Measurements from ENCODE around the genes SREK1IP1 and MAST4.

- RRBS = no CpG with 5 or more reads among the region's 1 CpG
These were observed 6.3 kb upstream of the KIF2A start for GRCh38 chr5:62299605-62300114.

- RRBS = no CpG with 5 or more reads among the region's 6 CpGs
These were observed 1.1 kb downstream of the KIF2A start for GRCh38 chr5:62307178-62307450.

DNA sequence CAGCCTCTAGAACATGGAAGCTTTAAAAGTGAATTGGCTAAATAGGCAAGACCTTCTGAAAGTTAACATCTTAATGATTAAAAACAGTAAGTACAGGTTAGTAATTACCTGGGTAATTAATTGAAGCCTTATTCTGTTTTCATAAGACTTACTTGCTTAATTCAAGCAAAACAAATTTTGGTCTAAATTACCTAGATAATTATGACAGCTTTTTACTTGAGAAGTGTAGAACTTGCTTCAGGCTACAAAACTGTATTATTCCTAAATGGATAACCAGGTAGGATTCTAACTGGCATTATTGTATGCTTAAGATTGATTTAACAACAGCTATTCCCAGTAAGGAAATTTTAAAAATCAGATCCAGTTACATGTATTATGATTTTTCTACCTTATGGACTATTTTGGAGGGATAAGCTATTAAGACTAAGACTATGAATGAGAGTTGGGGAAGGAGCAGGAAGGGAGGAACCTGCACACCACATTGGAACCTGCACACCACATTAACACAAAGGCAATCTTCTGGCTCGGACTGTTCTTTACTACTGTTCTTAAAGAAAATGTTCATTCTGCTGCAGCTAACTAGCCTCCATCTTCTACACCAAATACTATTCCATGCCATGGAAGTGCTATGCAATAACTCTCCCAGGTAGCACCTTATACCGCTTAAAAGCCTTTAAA, 13.4 kb downstream of the DIMT1 start:
- RRBS = no CpG with 5 or more reads among the region's 2 CpGs

- RRBS = no CpG with 5 or more reads among the region's 4 CpGs
These were observed 48.5 kb downstream of the RNF180 start for GRCh38 chr5:64213976-64214627.

DNA sequence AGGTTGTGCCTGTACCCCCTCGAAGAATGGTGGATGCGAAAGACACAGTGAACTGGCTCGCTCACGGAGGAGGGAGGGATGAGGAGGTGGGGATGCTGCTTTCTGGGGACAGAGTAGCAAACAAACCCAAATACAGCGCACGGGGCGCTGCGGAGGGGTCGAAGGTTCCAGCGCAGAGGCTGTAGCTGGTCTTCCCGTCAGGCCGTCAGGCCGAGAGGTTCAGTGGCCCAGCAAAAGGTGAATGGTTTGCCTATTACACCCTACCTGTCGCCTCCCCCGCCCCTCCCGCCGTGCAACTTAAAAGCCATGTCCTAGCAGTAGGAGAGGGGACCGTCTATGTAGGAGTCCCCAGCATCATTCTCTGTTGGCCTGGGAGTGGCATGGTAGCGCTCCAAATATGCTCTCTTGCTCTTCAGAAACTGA, 1.2 kb downstream of the RGS7BP start:
- RRBS = no CpG with 5 or more reads among the region's 19 CpGs

GRCh38 chr5:64768315-64768828, at the start of gene SREK1IP1:
Gene SREK1IP1, minus strand, starts transcription at chr5:64768691.
- RRBS = no CpG with 5 or more reads among the region's 29 CpGs

DNA sequence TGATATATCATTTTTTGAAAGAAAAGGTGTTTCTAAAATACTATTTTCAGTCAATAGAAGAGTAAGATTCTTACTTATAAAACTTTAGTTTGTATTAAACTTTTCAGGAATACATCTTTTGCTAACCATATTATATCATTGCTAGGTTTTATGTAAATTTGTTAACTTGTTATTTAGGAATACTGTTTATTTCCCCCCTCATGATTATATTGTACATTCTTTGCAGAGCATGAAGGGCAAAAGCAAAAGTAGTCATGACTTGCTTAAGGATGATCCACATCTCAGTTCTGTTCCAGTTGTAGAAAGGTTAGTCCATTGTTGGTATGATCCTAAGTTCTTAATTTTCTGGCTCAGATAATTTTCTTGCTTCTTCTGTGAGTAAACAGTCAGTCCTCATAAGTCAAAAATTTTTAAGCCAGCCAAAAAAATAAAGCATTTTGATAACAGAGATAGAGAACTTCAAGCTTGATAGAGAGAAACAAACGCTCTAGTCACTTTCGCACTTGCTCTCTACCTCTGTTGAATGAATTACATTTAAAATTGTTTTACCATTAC, 31.4 kb downstream of the CWC27 start:
- RRBS = no CpG with 5 or more reads among the region's 2 CpGs

DNA sequence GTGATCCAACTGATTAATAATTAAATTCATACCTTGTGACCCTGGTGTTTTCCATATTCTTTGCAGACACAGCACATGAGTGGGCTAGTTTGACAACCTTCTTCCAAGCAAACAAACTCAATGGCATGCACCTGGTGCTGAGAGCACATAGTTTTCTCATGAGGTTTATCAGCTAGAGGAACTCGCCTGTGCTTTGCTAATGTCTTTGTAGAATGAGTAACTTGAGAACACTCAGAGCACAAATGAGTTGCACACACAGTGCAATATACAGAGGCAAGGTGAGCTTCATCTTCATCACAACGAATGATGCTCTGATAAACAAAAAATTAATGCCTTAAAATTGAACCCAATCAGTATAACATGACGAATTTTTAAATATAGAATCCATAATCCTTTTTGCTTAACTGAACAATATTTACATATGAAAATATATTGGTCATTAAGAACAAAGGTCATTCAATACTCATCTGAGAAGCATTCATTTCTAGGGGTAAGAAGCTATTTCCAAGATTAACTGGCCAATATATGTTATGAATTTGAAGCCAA, 12.5 kb downstream of the TRIM23 start:
- RRBS = no CpG with 5 or more reads among the region's 3 CpGs

GRCh38 chr5:65658565-65658808, 33.7 kb downstream of the SHLD3 start:
- RRBS = no CpG with 5 or more reads among the region's 1 CpG

DNA sequence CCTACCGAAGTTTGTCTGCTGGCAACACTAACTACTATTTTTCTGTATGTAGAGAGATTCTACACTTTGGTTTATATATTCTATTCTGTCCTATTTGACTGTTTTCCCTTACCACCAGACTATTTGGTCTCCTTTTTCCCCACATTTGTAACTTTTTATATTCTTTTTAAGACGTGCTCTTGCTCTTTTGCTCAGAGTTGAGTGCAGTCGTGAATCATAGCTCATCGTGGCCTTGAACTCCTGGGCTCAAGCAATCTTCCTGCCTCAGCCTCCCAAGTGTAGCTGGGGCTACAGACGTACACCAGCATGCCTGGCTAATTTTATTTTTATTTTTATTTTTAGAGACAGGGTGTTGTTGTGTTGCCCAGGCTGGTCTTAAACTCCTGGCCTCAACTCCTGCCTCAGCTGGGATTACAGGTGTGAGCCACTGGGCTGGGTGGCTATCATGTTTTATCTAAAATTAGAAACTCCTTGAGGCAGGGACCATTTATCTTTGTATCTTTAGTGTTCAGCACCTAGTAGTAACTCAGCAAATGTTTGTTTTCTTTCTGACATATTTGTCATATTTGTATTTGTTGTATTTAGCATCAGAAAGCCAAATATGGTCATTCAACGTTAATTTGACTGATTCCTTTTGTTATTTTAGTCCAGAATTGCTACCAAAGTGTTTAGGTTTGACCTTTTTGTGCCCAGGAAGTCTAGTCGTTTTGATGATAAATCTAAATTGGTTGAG, 44.2 kb downstream of the ERBIN start:
- RRBS = no CpG with 5 or more reads among the region's 7 CpGs

DNA sequence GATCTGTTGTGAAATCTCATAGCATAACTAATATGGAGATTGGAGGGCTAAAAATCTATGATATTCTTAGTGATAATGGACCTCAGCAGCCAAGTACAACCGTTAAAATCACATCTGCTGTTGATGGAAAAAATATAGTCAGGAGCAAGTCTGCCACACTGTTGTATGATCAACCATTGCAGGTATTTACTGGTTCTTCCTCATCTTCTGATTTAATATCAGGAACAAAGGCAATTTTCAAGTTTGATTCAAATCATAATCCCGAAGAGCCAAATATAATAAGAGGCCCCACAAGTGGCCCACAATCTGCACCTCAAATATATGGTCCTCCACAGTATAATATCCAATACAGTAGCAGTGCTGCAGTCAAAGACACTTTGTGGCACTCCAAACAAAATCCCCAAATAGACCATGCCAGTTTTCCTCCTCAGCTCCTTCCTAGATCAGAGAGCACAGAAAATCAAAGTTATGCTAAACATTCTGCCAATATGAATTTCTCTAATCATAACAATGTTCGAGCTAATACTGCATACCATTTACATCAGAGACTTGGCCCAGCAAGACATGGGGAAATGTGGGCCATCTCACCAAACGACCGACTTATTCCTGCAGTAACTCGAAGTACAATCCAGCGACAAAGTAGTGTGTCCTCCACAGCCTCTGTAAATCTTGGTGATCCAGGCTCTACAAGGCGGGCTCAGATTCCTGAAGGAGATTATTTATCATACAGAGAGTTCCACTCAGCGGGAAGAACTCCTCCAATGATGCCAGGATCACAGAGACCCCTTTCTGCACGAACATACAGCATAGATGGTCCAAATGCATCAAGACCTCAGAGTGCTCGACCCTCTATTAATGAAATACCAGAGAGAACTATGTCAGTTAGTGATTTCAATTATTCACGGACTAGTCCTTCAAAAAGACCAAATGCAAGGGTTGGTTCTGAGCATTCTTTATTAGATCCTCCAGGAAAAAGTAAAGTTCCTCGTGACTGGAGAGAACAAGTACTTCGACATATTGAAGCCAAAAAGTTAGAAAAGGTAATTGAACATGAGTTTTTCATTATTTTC, 89.9 kb upstream of the SREK1 start:
- RRBS = no CpG with 5 or more reads among the region's 14 CpGs

GRCh38 chr5:66098934-66099506, 45.1 kb upstream of the SREK1 start:
- RRBS = no CpG with 5 or more reads among the region's 1 CpG

GRCh38 chr5:66595859-66596871, at the start of gene MAST4:
Gene MAST4, plus strand, starts transcription at chr5:66596393.
- RRBS = 1% methylated on average over 58 of the region's 97 CpGs

- RRBS = no CpG with 5 or more reads among the region's 10 CpGs
These were observed 21.7 kb downstream of the MAST4 start for GRCh38 chr5:66617848-66618400.

DNA sequence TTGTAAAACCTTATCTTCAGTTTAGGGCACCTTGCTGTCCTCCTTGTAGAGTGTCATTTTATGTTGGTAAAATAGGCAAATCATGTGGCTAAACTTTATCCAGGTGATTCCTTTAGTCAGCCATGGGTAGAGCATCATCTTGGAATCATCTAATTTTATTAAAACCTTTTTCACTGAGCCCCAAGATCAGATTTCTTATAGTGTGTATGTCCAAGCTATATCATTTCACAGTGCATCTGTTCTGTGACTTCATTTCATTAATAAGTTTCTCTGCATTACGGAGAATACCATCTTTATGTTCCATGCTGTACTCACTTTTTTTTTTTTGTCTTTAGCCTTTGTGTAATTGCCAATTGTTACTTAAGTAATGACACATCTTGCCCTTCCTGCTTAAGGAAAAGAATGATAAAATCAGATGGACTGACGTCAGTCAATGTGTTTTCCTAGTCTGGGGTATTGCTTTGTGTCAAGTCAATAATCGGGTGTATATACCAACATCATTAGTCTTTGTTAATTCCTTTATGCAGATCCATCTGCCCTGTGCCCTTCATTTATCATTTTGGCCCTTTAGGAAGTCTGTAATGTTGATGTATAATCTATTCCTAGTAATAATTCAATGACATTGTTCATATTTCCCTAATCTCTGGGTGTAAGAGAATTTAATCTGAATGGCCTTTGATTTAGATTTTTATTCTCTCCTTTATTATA, 133.6 kb downstream of the CD180 start:
- RRBS = no CpG with 5 or more reads among the region's 3 CpGs

DNA sequence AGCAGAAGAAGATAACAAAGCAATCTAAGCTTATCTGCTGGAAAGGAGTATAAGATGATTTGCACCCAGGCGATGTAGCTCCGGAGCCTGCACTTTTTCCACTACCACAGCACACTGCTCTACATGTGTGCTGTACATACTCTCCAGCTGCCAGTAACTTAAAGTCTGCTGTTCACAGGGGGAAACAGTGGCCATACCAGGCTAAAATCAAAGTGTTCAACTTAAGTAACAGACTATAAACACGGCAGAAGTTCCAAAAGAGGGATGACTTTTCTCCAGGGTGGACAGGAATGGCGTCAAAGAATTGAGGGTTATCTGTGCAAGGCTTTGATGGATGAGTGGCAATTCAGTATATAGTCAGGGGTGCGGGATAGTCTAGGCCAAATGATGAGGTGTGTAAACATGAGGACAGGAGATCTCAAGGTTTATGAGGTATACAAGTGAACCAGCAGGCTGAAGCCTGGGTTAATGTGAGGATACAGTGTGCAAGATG, 40.3 kb downstream of the CD180 start:
- RRBS = no CpG with 5 or more reads among the region's 5 CpGs

DNA sequence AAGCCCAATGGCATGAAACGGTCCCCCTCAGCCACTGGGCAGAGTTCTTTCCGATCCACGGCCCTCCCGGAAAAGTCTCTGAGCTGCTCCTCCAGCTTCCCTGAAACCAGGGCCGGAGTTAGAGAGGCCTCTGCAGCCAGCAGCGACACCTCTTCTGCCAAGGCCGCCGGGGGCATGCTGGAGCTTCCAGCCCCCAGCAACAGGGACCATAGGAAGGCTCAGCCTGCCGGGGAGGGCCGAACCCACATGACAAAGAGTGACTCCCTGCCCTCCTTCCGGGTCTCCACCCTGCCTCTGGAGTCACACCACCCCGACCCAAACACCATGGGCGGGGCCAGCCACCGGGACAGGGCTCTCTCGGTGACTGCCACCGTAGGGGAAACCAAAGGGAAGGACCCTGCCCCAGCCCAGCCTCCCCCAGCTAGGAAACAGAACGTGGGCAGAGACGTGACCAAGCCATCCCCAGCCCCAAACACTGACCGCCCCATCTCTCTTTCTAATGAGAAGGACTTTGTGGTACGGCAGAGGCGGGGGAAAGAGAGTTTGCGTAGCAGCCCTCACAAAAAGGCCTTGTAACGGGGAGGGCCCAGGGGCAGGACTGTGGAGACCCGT, 30.0 kb downstream of the CD180 start:
- RRBS = 97% methylated on average over 13 of the region's 24 CpGs

GRCh38 chr5:67182271-67183045, 14.1 kb downstream of the CD180 start:
- RRBS = no CpG with 5 or more reads among the region's 9 CpGs

GRCh38 chr5:67808281-67808710, 407.3 kb upstream of the PIK3R1 start:
- RRBS = no CpG with 5 or more reads among the region's 3 CpGs

DNA sequence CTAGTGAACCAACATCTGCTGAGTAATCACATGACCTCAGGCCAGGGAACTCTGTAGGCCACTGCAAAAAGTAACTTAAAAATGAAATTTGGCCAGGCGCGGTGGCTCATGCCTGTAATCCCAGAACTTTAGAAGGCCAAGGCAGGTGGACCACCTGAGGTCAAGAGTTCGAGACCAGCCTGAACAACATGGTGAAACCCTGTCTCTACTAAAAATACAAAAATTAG, 173.2 kb upstream of the PIK3R1 start:
- RRBS = no CpG with 5 or more reads among the region's 3 CpGs

Data from SK-N-MC (cell line).